ENCODE measurements around the gene BIRC5.

DNA sequence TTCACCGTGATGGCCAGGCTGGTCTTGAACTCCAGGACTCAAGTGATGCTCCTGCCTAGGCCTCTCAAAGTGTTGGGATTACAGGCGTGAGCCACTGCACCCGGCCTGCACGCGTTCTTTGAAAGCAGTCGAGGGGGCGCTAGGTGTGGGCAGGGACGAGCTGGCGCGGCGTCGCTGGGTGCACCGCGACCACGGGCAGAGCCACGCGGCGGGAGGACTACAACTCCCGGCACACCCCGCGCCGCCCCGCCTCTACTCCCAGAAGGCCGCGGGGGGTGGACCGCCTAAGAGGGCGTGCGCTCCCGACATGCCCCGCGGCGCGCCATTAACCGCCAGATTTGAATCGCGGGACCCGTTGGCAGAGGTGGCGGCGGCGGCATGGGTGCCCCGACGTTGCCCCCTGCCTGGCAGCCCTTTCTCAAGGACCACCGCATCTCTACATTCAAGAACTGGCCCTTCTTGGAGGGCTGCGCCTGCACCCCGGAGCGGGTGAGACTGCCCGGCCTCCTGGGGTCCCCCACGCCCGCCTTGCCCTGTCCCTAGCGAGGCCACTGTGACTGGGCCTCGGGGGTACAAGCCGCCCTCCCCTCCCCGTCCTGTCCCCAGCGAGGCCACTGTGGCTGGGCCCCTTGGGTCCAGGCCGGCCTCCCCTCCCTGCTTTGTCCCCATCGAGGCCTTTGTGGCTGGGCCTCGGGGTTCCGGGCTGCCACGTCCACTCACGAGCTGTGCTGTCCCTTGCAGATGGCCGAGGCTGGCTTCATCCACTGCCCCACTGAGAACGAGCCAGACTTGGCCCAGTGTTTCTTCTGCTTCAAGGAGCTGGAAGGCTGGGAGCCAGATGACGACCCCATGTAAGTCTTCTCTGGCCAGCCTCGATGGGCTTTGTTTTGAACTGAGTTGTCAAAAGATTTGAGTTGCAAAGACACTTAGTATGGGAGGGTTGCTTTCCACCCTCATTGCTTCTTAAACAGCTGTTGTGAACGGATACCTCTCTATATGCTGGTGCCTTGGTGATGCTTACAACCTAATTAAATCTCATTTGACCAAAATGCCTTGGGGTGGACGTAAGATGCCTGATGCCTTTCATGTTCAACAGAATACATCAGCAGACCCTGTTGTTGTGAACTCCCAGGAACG, at the start of gene BIRC5:
BIRC5 (plus strand) TSS at position 315 of the 1,137 bp plus-strand sequence.
- RRBS, 2 experiments: 13 to 16% methylated on average over 4 of the region's 67 CpGs

DNA sequence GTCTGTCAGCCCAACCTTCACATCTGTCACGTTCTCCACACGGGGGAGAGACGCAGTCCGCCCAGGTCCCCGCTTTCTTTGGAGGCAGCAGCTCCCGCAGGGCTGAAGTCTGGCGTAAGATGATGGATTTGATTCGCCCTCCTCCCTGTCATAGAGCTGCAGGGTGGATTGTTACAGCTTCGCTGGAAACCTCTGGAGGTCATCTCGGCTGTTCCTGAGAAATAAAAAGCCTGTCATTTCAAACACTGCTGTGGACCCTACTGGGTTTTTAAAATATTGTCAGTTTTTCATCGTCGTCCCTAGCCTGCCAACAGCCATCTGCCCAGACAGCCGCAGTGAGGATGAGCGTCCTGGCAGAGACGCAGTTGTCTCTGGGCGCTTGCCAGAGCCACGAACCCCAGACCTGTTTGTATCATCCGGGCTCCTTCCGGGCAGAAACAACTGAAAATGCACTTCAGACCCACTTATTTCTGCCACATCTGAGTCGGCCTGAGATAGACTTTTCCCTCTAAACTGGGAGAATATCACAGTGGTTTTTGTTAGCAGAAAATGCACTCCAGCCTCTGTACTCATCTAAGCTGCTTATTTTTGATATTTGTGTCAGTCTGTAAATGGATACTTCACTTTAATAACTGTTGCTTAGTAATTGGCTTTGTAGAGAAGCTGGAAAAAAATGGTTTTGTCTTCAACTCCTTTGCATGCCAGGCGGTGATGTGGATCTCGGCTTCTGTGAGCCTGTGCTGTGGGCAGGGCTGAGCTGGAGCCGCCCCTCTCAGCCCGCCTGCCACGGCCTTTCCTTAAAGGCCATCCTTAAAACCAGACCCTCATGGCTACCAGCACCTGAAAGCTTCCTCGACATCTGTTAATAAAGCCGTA, 6.7 kb upstream of the TMEM235 start:
- RRBS, 2 experiments: no CpG with 5 or more reads among the region's 27 CpGs

DNA sequence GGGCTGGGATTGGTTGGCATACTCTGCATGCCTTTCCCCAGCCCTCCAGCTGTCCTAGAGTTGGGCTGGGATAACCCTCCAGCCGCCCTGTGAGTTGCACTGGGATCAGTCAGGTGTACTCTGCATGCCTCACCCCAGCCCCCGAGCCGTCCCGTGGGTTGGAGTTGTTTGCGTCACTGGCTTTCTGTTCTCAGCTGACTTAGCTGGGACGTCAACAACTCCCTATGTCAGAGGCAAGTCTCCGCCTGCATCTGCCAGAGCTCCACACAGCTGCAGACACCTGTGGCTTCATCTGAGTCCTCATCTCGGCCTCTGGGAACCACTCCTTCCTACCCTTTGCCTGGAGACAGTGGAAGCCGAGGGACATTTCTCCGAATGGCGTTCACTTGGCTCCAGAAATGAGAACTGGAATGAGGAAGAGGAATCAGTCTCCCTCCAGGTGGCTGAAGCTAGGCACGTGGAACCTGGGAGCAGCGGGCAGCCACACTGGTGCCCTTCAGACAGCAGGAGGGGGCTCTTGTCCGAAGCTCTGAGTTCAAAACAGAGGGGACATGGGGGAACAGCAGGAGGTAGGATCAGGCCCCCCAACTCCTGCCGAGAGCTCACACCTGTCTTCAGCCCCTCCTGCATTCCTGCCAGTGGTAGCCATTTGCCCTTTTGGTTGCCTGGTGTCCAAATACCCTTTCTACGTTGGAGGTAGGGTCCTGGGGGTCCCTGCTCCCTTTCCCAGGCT, 41.3 kb downstream of the TMEM235 start:
- RRBS, 2 experiments: no CpG with 5 or more reads among the region's 16 CpGs

DNA sequence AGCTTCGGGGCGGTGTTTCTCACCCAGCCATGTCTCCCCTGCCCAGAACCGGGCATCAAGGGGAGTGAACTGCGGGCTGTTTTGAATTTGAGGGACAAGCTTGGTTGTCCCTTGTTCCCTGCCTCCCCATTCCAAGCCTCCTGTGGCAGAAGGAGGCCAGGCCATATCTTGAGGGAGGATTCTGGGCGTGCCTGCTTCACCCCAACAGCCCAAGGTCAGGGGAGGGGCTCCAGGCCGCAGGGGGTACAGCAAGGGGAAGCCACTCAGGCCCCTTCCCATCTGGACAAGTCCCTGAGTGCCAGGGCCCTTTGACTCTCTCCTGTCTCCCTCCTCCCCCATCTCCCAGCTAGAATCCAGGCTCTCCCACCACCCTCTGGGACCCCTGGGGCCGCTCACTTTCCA, 43.5 kb downstream of the SOCS3 start:
- RRBS, 2 experiments: 0 to 56% methylated on average over 1 of the region's 7 CpGs

GRCh38 chr17:78325114-78325766, 34.6 kb downstream of the SOCS3 start:
- RRBS, 2 experiments: no CpG with 5 or more reads among the region's 20 CpGs

- RRBS, 2 experiments: 0% methylated on average over 2 of the region's 20 CpGs; no CpG with 5 or more reads in 1 of the 2 experiments
Observed at GRCh38 chr17:78351382-78352158, 8.3 kb downstream of the SOCS3 start.

DNA sequence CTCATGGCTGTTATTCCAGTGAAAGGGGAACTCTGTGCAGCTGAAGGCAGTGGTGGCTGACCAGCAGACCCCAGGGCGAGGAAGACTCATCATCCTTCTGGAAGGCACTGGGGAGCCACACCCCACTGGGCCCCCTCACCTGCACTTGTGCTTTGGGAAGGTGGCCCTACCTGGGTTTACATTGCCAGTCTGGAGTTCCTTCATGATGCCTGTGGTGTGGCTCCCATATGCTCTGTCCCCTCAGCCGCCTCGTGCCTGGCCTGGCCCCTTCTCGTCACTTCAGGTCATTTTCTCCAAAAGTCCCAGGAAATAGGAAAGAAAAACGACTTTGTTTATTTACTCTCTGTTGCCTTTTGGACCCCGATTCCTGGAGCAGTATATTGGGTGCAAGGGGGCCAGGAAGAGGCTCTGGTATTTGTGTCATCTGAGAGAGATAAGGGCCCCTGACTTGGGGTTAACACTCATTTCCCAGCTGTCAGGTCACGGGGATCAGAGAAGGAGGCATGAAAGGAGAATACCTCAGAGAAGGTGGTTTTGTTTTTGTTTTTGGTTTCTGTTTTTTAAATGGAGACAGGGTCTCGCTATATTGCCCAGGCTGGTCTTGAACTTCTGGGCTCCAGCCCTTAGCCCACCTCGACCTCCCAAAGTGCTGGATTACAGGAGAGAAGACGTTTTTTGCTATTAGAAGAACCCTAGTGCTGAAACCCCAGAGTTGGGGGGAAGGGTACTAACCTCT, 4.8 kb downstream of the SOCS3 start:
- RRBS, 2 experiments: no CpG with 5 or more reads among the region's 10 CpGs

GRCh38 chr17:78360842-78361316, 1.0 kb upstream of the SOCS3 start:
- RRBS, 2 experiments: 5 to 6% methylated on average over 3 of the region's 21 CpGs

DNA sequence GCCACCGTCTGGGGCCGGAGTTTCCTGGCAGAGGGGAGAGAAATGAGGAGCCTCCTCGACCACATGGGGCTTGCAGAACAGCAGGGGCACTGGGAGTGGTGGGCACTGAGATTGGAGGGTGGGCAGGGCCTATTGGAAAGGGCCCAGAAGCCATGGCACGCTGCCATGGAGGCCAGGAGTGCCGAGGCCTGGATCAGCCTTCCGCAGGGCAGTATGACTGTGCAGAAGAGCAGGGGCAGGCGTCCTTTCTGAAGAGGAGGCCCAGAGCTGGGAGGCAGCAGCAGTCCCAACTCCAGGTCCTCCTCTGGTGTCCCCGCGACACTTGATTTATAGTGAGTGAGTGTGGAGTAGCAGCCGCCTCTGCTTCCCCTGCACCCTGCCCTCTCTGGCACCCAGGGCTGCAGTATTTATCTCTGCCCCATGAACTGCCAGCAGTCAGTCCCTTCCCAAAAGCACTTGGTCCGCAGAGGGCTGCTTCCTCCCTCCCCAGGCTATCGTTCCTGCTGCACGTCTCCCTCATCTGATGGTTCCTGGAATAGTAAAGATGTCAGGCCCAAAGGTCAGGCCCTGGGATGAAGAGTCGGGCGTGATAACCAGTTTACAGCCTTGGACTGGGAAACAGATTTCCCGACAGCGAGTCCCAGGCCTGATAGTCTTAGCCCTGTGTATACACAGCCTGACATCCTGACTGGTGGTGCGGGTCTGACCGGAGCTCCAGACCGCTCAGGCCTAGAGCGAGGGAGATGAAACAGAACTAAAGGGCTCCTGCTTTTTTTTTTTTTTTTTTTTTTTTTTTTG, 32.9 kb downstream of the PGS1 start:
- RRBS, 2 experiments: no CpG with 5 or more reads among the region's 21 CpGs

GRCh38 chr17:78425810-78426901, 47.7 kb downstream of the PGS1 start:
- RRBS, 2 experiments: 95 to 97% methylated on average over 3 of the region's 33 CpGs

DNA sequence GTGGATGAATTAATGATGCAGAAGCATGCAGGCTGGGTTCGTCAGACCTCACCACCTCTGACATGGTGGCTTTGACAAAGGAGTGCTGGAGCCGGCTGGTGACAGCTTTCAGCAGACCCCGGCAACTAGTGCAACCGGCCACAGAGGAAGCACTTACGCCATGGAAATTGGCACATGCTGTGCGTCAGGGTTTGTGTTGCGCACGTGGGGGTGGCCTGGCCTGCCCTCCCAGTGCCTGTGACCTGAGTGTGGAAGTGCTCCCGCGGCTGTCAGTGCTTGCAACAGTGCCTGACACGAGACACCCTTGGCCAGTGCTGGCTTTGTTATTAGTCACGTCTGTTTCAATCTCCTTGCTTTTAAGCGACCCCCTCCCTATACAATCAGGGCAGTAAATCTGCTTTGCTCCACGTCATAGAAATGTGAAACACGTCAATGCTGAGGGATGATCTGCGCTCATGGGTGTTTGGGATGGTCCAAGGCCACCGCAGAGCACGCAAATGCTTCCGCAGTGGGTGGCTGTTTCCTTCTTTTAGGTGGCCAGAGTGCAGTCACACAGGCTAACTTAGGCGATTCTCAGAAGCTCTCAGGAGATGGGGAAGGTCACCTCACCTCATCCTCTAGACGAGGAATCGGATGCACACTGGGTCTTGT, 64.3 kb downstream of the PGS1 start:
- RRBS, 2 experiments: no CpG with 5 or more reads among the region's 22 CpGs

DNA sequence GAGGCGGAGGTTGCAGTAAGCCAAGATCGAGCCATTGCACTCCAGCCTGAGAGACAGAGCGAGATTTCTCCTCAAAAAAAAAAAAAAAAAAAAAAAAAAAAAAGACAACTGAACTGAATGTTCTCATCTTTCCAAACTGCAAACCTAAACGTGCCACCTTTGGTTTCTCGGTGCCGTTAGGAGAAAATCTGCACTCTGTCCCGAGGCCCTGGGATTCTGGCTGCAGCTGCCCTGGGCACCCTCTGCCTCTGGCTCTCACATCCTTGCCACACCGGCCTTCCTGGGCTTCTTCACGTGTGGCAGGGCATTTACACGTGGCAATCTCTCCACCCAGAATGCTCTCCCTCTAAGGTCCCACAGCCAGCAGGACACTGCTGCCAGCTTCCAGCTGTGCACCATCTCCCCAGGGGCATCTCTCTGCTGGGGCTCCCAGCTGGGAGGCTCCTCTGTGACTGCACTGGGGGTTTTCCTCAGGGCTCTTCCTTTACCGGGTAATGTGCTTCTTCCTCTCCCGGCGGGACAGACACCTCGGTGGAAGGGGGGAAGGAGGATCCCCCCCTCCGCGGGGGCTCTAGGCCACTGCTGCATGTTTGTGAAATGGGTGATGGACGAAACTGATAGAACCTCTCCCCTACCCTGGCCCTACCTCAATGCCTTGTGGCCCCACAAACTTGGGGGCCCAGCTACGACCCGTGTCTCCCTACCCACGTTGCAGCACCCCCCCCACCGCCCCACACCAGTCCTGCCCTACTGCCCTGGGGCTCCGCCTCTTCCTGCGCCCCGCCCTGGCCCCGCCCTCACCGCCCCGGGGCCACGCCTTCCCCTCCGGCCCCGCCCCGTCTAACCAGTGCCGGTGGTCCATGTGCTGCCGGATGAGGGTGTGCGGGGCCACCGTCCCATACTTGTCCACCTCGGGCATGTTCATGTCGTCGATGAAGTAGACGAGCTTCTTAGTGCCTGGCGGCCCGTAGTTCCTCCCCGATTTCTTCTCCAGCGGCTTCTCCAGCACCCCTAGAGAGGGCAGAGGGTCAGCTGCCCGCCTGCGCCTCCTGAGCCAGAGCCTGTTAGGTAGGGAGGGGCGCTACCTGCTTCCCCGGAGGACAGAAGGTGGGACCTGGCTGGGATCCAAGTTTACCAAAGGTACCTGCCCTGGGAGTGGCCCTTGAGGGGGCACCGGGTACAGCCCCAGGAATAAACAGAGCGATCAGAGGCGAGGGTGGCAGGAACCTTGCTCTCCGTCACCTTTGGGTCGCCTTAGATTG, 92.7 kb downstream of the DNAH17 start:
- RRBS, 2 experiments: 6 to 25% methylated on average over 4 of the region's 52 CpGs

- RRBS, 2 experiments: no CpG with 5 or more reads among the region's 12 CpGs
Observed at GRCh38 chr17:78493319-78493881, 83.8 kb downstream of the DNAH17 start.

DNA sequence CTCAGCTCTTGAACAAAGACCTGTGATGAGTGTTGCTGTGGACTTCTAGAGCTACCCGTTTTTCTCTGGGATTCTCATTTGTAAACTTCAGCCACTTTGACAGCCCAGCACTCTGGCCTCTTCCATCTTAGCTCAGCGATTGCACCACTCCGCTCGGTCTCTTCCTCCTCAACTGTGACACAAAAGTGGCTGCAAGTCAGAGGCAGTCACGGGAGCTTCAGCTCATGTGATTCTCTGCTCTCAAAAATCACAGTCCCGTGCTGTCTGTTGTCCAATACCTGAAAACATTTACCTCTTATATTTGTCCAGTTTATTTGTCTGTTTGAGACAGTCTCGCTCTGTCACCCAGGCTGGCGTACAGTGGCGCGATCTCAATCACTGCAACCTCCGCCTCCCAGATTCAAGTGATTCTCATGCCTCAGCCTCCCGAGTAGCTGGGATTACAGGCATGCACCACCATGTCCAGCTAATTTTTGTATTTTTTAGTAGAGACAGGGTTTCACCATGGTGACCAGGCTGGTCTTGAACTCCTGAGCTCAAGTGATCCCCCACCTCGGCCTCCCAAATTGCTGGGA, 75.8 kb upstream of the DNAH17 start:
- RRBS, 2 experiments: no CpG with 5 or more reads among the region's 13 CpGs

DNA sequence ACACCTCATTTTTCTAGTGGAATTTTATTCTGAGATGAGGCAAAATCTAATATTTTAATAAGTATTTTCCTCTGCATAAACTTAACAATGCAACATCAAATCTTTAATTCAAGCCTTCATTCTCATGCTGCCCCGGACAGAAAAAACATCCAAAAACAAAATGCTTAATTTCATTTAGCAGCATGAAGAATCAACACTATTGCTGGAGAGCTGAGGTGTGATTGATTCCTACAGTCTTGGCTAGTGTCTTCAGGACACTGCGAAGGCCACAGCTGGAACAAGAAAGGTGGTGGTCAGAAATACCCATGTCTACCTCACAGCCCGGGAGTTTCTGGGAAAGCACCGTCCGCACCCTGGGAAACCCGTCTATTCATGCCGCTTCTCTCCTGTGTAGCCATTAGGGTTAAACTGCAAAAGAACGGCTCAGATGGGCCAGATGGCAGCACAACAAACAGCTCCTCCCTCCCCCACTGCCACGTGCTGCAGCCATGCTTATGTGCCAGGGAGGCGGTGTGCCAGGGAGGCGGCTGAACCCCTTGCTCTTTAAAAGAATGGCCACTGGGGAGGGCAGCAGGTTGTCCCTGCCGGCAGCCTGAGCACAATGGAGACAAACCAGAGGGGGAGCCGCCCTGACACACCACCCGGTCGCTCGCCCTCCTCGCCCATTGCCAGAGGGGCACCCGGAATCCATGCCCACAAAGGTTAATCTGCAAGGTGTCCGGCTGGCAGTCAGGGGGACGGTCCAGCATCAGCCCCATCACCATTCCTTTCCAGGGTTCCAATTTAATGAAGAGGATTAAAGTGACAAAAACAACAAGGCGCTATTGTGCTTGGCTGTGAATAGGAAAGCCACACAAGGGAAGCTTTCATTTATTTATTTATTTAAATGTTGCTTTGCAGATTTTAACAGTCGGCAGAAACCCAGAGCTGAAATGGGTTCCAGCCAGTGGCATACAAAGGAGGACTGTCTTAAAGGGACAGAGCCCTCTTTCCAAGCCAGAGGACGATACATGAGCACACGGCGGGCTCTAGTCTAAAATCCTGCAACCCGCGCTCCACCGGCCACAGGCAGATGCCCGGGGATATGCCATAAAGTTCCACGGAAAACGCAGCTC, 65.1 kb downstream of the CYTH1 start:
- RRBS, 2 experiments: 85 to 89% methylated on average over 7 of the region's 31 CpGs

- RRBS, 2 experiments: no CpG with 5 or more reads among the region's 12 CpGs
Observed at GRCh38 chr17:78738055-78738757, 43.9 kb downstream of the CYTH1 start.

- RRBS, 2 experiments: no CpG with 5 or more reads among the region's 5 CpGs
Observed at GRCh38 chr17:78766854-78767286, 15.2 kb downstream of the CYTH1 start.

- RRBS, 2 experiments: no CpG with 5 or more reads among the region's 4 CpGs
Observed at GRCh38 chr17:78769323-78769684, 12.8 kb downstream of the CYTH1 start.

- RRBS, 2 experiments: no CpG with 5 or more reads among the region's 8 CpGs
Observed at GRCh38 chr17:78771723-78772574, 10.1 kb downstream of the CYTH1 start.

DNA sequence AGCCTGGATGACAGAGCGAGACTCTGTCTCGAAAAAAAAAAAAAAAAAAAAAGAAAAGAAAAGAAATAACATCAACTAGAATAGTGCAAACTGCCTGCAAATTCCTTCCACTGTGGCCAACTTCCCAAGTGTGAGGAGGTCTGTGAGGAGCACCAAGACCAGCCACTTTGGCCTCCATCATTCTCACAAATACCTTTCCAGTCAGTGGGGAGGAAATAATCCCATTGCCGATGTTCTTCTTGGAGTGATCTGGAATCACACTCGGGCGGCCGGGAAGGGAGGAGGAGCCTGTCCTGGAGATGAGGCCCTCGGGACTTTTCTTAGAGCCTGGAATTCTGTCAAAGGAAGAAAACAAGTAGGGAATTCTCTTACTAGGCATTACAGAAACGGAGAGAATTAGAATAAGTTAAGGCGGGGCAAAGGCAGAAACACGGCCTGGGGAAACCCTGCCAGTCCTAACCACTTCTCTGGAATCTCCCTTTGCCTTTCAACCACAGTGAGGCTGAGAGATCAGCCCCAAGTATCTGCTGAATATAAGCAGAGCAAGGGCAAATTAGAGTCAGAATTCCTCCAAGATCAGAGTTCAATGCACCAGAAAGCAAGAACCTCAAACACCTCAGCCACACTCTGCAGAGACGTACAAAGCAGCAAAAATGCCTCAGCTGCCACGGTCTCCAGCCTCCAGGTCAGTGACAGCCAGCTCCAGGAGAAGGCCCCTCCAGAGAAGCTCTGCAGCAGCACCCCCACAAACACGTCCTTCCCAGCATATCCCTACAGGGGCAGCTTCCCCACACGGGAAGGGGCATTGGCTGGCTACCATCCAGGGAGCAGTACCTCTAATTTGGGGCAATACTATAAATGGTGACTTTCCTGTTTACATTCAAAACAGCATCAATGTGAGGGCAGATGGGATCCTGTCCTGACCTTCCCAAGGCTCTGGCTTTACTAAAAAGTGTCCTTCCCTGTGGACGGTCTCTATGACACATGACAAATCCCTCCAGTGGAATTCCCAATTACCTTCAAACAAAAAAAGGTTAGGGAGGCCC, 27.6 kb downstream of the USP36 start:
- RRBS, 2 experiments: no CpG with 5 or more reads among the region's 15 CpGs